ENCODE measurements around a stretch of chr3.

DNA sequence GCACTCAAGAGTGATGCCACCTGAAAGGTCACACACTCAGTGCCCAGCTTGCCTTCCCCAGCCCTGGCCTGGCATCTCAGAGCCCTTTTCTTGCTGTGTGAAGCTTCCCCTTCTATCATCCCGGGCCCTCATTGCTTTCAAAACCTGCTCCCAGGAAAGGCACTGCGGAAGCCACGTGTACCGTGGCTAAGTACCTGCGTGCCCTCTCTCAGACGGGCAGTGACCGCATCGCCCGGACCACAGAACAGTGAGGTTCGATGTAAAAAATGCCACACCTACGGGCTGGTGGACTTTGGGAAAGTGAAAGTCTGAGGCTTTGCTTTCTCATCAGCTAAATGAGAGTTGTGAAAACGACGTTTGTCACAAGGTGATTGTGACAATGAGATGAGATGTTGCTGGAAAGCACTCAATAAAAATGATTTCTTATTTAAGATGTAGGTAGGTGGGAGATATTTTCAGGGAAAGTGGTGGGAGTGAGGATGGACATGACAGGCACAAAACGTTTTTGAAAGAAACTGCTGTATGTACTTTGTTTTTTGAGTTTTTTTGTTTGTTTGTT, 48.4 kb upstream of the BDH1 start:
- PRO-cap = no peak

- PRO-cap = no peak
Measured at GRCh38 chr3:197613167-197614174, 57.7 kb upstream of the BDH1 start.

GRCh38 chr3:197790284-197790734, 745 bp upstream of the LRCH3 start:
- PRO-cap = no peak

DNA sequence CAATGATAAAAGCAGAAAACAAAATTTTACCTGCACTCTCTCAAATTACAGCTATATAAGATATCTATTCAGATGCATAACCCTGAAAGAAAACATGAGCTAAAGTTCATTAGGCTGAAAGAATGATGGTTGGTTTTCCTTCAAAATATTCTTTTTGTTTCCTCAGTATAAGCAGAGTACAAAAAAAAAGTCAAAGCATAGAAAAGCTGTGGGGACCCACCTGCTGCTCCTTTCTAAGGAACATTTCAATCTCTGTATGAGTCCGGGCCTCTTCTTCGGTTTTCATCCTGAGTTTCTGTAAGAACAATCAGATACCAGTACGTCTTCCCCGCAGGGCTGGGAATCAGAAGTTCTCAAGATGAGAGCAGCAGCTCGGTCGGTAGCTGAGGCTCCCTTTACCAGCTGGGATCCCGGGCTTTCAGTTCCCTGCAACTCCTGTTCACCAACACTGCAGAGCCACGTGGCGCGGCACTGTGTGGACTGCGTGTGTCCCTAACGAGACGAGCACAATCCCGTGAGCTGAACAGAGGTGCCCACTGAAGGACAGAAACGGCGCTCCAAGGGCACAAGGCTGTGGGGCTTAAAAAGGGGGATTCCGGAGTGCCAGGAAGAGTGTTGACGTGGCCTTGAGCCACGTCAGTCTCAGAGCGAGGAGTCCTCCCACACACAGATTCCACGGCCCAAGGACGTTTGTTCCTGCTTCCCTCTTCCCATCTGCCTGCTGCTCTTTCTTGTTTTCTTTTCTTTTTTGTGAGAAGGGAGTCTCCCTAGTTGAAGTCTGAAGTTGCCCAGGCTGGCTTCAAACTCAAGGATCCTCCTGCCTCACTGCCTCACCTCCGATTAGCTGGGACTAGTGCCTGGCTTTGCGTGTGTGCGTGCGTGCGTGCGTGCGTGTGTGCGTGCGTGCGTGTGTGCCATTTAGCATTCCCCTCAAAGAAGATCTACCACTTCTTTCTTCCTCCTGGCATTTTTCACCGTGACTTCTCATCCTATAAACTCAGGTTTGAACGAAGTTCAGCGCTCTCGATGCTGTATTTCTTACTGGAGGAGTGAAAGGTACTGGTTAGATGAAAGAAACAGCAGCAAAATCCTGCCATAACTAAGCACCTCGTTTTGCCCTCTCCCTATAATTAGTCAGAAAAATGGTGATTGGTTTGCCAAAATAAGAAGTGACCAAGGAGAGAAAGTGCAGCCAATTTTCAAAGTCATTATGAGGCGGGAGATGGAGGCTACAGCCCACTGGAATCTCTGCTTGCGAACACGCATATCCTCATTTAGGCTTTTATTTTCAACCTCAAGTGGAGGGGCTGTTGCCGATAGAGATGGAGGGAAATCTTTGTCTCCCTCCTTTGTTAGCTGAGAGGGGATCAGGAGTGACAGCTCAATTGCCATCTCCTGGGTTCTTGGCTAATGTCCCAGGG, 37.0 kb upstream of the RPL35A start:
- PRO-cap = no peak

GRCh38 chr3:198106086-198106498, 146.1 kb downstream of the LMLN start:
- PRO-cap = no peak

Measured in LUHMES (cell line).